Heart (tissue), 3 donors: ENCODE data around the genes GMNC and CCDC50.

DNA sequence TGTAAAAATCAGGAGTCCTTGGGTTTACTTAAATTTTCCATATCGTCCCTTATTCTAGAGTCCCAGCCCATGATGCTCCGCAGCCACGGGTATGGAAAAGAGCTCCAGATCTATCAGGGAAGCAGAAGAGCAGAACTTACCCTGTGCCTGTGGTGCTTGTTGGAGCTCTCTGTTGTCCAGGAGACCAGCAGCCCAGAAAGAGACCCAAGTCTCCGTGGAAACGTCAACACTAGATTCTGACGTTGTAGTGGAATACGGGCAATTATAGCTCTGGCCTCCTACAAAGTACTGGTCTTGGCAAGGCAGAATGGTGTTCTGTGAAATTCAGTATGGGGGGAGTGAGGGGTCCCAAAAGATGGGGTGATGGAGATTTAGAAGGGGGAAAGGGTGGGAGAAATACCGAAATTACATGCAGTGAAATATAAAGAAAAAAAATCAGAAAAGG lies 1.9 kb downstream of the GMNC start:
- RAMPAGE, long total RNA, 2 experiments, result no peak in any of the 2 experiments

DNA sequence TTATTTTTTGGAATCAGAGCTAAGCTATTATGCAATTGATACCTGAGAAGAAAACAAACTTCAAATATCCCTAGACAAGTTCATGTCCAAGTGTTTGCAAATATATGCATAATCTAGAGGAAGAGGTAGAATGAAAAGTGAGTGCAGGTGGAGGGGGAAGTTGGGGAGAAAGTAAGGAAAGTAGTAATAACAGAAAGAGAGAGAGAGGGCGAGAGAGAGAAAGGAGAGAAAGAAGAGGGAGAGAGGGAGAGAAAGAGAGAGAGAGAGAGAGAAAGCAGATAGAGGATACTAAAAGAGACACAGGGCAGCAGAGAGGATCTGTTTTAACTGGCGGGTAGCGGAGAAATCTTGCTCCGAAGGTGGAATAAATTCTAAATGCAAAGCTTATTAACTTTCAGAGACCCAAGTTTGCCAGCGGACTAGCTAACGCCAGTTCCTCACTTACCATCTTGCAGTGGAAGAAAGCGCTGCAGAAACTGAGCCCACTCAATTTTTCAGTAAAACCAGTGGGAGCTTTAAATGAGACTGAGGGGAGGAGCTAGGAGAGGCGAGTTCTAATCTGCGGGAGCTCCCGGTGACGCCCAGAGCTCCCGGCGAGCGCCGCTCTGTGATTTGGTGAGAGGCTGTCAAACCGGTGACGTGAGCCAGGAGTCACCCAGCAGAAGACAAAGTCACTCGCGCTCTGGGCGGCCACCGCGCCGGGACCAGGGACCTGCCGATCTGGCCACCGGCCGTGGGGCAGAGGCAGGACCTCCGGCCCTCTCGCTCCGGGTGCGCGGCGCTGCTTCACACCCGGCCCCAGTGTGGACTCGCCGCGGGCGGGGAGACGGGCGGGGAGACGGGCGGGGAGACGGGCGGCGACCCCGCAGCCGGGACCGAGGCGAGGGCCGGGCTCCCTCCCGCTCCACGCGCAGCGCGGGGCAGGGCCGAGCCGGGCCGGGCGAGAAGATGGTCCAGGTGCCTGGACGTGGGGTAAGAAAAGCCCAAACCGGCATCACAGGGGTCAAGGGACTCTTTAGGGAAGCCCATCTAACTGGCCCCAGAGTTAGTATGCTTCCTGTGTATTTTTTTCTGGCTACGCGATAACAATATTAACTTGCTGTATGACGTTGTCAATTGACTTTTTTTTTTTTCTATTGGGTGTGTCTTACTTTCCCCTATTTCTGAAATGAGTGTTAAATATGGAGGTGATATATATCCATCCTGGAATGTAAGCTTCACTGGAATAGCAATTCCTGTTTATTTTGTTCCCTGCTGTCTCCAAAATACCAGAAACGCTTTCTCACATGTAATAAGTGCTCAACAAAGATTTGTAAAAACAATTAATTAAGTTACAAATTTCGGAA lies at the start of gene GMNC:
Gene GMNC (minus strand): TSS at position 527 of the 1,346 bp plus-strand sequence.
- RAMPAGE, long total RNA, 2 experiments, result start-site peak on the minus strand in 1 of 2 experiments, centred at position 510 of the sequence, 22 reads per replicate

DNA sequence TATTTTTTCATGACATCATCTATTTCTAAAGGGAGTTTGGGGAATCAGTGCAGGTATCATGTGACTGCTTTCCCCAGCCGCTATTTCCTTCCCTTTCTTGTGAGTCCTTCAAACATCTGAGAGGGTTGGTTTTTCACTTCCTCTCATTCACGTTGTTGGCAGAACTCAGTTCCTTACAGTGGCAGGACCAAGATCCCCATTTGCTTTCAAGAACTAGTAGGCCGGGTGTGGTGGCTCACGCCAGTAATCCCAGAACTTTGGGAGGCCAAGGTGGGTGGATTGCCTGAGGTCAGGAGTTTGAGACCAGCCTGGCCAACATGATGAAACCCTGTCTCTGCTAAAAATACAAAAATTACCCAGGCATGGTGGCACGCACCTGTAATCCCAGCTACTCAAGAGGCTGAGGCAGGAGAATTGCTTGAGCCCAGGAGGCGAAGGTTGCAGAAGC lies 47.1 kb downstream of the OSTN start:
- RAMPAGE, long total RNA, 2 experiments, result no peak in any of the 2 experiments

- RAMPAGE, long total RNA, 2 experiments, result no peak in any of the 2 experiments
Measured at GRCh38 chr3:191295969-191296267, 33.3 kb upstream of the CCDC50 start.

DNA sequence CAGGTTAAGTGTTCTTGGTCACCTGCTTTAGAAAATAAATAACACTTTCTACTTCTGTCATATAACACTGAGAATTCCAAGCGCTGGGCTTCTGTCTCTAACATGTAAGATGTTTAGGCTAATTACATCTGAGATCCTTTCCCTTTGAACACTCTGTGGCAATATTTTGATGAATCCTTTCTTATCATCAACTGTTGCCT lies 31.4 kb upstream of the CCDC50 start:
- RAMPAGE, long total RNA, 2 experiments, result no peak in any of the 2 experiments

- RAMPAGE, long total RNA, 2 experiments, result no peak in any of the 2 experiments
Measured at GRCh38 chr3:191328664-191328972, 576 bp upstream of the CCDC50 start.

- RAMPAGE, long total RNA, 2 experiments, result no peak in any of the 2 experiments
Measured at GRCh38 chr3:191329159-191329919, at the start of gene CCDC50. Gene CCDC50 (plus strand): TSS chr3:191329394.

- RAMPAGE, long total RNA, 2 experiments, result no peak in any of the 2 experiments
Measured at GRCh38 chr3:191376498-191377230, 46.3 kb upstream of the UTS2B start.

DNA sequence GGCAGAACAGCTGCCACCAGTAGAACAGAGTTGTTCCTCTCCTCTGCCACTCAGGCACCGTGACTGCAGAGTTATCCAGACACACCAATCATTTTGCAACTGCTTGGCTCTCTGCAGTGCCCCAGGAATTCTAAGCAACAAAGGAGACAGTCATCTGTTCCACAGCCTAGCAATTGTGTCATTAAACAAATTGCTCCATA lies 281.6 kb downstream of the FGF12 start:
- RAMPAGE, long total RNA, 2 experiments, result no peak in any of the 2 experiments

DNA sequence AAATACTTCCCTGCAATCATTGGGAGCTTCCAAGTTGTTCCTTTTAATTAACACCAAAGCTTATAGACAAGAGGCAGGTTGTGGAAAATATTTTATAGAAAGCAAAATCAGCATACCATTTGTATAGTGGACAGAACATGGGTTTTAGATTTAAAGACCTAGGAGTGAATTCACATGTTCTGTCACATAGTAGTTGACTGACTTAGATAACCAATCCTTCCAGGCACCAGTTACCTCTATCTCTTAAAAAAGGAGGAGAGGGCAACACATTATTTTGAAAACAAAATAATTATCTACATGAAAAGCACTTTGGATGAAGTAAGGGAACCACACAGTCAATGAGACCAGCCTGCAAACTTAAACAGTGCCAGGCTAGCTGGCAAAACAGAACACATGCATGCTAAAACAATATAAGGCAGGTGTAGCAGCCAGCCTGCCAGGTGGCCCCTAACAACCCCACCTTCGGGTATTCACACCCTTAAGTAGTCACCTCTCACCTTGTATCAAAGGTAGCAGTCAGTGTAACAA lies 76.7 kb downstream of the MB21D2 start:
- RAMPAGE, long total RNA, 2 experiments, result no peak in any of the 2 experiments

DNA sequence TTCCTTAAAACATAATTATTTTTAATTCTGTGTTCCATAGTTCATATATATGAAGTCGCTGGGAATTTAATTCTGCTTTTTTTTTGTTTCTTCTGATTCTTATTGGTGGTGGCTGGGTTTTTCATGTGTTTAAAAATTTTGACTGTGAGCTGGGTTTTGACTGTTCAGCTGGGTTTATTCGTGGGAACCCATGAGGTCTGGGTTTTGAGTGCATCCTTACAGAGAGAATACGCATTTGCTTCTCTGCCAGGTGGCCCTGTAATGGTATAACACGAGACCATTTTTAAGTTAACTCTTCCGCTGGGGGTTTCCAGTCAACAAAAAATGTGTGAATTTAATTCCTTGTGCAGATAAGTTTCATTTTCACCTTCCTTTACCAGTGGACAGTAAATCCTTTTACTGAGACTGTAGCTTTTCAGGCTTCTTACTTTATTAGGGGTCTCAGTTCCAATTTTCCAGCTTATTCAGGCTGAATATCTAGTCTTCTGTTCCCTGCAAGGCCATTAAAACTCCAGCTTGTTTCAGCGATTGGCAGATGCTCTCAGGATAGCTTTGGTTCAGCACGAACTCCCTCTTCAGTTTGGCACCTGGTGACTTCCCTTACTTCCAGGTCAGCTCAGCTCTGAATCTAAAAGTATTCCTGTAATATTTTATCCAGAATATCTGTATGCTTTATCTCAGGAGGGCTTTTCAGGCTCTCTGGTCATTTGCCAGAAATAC lies 149.7 kb downstream of the OPA1 start:
- RAMPAGE, long total RNA, 2 experiments, result no peak in any of the 2 experiments

DNA sequence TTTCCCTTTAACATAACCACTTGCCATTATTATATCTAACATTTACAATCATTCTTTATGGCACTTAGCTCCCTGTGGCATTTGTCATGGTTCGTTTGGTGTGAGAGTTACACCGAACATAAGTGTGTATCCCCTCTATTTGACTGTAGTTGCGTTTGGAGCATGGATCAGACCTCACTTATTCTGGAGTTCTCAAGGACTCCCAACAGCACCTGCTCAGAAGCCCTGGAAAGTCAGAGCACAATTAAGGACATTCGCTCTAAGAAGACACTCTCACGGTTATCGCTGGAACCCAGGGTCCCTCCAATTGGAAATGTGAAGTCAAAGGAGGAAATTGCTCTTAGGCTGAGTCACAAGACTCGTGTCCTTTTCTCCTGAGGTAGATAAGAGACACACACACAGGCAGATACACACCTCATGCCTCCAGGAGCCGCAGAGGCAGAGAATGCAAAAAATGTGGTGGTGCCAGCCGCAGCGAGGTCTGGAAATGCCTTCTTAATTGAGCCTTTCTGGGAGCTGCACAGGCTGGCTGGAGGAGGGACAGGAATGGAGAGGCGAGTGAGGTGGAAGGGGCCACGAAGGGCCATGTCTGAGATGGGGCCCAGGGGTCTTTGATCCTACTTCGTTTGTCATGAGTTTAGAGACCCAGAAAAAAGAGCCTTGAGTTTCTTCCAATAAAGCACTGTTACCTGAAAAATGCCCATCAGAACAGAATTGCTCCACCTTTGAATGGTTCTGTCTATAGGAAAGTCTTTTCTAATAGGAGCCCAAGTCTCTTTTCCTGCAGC lies 189.2 kb downstream of the OPA1 start:
- RAMPAGE, long total RNA, 2 experiments, result no peak in any of the 2 experiments

GRCh38 chr3:193828231-193829129 lies 235.5 kb downstream of the OPA1 start:
- RAMPAGE, long total RNA, 2 experiments, result no peak in any of the 2 experiments

DNA sequence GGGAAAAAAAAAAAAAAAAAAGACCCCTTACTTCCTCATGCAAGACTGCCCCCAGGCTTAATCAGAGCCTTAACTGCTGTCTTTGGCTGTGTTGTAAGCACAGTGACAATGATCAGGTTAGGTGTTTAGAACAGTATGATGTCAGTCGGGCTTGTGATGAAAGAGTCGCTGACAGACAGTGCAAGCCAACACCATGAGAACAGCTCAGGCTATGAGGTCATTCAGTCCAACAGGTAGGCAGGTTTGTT lies 23.6 kb upstream of the HES1 start:
- RAMPAGE, long total RNA, 2 experiments, result no peak in any of the 2 experiments

DNA sequence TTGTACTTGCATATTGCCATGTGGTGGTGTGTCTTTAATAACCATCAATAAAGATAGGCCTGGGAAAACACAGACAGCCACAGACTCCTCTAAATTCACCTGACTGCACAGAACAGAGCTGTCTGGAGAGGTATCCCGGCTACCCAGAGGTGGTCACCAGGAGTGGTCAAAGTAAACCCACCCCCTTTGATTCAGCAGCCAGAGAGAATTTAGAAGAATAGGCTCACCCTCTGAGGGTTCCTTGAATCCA lies 11.6 kb upstream of the HES1 start:
- RAMPAGE, long total RNA, 2 experiments, result no peak in any of the 2 experiments

- RAMPAGE, long total RNA, 2 experiments, result no peak in any of the 2 experiments
Measured at GRCh38 chr3:194129678-194130308, 6.2 kb upstream of the HES1 start.

DNA sequence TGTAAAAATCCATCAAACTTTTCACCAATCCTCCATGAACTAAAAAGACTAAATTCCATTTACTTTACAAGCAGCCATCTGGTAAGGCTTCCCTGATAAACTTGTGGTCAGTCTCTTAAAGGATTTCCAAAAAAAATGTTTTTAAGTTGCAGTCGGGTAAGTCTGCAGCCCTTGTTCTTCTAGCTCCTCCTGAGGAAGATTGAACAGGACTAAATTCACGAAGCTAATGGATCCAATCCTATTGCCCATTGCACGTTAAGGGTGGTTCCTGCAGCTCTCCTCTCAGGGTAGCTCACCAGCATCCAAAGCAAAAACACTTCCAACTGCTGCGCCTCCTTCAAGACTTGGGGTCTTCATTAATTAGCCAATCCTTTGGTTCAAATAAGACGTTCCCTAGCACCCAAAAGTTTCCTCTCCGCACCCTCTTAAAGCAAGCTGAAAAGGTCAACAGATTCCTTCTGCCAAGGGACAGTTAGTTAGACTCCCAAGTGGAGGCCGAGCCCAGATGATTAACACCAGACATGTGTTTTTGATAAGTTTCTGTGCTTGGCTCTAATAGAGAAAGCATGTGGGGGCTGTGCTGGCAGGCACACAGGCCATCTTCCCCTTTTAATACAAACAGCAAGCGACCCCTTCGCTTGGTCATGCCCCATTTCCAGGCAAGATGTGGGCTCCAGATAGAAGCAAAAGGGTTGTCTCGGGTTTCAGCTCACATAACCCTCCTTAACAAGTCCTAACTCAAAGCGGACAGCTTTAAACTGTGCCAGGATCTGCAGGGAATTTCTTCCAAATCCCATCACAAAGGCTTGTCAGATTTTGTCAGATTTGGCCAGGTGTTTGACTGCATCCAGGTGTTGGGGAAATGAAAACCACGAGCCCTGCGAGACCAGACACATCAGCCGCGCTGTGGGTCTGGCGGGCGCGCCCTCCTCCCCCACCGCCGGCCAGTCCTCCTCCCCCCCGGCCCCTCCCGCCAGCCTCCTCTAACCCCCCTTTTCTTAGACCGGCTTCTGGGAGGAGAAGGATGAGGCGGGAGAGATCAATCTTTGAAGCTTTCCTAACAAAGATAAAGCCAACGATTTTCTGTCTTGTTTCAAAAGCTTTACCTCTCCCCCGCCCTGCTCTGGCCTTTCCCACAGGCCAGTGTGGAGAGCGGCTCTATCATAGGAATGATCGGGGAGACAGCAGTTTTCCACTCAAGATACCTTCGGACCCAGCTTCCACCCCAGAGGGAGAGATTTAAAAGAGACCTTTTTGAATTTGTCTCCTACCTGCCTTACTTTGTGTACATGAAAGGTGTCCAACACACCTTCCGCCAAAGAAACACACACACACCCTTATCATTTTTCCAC lies 3.2 kb downstream of the HES1 start:
- RAMPAGE, long total RNA, 2 experiments, result no peak in any of the 2 experiments

DNA sequence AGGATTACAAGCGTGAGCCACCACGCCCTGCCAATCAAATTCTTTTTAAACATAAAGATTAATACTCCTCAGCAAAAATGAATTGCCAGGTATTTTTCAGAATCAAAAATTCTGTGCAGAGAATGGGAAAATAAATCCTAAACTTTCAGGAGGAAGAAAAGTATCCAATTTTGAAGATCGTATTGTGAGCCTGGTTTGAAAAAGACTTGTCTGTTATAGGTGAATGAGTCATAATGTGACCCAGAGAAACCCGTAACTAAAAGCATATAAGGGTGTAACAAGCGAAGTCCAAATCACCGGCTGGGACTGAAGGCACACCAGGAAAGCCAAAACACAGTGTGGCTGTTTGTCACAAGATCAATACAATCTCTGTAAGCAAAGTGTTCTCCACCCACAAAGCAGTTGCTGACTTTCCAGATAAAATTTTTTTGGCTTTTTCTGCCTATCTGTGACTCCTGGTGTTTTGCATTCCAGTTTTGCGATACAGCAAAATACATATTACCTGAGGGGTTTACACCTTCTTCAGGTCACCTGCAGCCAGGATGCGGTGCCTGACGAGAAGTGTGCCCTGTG lies 14.3 kb downstream of the HES1 start:
- RAMPAGE, long total RNA, 2 experiments, result no peak in any of the 2 experiments

DNA sequence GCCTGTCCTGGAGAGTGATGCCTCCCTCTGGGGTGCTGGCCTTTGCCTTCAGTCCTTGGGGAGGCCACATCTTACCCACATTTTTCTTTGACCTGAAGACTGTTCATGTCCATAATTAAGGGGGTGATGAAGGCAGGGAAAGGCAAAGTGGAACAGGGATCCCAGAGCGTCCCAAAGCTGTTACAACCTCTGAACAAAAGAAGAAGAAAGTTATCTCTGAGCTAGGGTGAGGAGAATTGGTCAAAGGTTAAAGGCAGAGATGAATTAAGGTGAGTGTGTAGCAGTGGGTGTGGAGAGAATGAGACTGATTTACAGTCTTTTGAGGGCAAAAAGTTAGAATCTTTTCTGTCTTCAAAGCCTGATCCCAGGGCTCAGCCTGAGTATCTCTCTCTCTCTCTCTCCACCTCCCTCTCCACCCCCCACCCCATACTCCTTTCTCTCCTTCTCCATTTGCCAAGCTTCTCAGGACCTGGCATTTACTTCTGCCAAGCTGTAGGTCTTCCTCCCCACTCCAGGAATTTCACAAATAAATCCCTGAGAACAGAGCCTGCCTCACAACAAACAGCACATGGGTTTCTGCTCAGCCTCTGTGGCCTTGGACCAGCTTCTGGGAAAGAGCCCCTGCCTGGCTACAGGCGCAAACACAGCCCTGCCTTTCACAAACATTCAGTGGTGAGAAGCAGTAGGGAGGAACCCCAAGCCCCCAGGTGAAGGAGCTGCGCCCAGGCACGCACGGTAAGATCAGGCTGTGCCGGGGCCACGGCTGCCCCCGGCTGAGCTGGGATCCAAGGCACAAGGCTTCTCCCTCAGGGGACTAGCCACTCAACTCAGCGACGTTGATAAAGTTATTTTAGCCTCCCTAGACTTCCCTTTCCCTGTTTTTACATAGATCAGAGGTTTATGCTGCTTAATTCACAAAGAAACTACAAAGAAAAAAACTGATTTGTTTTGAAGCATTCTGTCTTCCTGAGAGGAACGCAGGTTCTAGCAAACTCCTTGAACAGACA lies 25.1 kb downstream of the HES1 start:
- RAMPAGE, long total RNA, 2 experiments, result no peak in any of the 2 experiments

- RAMPAGE, long total RNA, 2 experiments, result no peak in any of the 2 experiments
Measured at GRCh38 chr3:194247070-194247797, 103.9 kb downstream of the CPN2 start.